Hematopoietic multipotent progenitor cell (in vitro differentiated cells): ENCODE results near the gene NAPEPLD.

GRCh38 chr7:103131979-103132202 lies 17.0 kb downstream of the NAPEPLD start:
- CAGE, long polyA plus RNA, result no peak

DNA sequence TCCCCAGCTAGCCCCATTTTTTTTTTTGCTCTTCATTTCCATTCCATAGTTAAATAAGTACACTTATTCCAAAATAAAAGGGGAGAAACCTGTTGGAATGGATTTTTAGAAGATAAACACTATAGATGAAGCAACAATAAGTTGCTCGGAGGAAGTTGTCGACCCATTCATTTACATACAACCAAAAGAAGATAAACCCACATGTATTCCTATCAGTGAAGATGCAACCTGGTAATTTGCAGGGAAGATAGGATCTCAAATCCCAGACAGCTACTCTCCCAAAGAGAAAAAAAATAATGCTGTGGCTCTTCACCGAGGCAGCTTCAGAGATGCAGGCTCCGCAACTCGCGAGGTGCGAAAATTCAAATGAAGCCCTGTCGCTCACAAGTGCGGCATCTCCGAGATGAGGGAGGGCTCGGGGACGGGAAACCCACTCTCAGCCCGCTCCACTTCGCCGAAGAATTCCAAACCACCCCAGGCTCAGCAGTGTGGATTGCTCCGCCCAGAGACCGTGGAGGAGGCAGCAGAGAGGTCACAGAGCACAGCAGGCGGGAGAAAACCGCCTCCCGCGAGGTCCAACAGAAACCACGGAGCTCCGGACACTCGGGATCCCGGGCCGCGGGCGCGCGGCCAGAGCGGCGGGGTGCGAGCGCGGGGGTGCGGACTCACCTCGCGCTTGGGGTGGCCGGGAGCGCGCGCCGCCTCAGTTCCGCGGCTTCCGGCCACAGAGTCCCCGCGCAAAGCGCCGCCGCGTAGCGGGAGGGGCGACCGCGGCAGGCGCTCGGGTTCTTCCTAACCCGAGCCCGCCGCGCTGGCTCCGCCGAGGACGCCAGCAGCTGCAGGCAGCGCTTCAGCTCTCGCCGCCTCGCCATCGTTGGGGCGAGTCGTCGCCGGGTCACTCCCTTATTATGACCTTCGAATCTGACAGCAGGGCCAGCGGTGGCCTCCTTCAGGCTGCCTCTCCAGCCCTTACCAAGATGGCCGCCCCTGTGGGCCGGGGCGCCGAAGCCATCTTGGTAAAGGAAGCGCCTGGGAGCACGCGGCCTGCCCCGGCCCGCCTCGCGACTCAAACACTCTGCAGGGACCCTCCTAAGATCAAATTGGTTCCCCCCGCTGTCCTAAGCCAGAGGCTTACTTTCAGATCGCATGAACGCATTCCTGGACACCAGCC lies at the start of gene NAPEPLD:
Gene NAPEPLD (minus strand): TSS at position 490 of the 1,171 bp plus-strand sequence.
- CAGE, long polyA plus RNA, result no peak

DNA sequence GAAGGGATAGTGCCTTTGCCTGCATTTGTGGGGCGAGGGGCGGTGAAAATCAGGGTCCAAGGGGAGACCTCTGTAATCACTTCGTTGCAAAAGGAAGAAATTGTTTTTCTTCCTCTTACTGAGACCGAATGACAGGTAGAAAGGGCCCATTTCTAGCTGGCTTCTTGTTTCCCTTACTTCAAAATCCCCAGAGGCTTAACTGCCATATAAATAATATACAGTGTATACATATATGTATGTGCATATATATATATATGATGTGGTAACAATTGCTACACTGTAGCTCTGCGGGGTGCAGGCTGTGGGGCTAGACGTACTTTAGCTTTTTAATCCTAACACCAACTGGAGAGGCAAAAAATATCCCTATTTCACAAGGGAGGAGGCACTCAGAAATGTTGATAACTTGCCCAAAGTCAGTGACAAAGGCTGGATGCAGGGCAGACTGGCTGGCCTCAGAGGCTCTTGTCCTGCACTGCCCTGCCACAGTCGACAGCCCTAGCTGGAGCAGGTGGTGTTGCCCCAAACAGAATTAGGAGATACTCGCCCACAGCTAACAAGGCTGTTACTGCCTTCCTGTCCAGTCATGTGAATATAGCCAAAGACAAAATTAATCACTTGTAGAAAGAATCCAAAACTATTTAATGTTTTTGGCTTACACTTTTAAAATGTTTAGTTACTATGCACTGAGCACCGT lies 1.5 kb upstream of the RELN start:
- CAGE, long polyA plus RNA, result no peak

DNA sequence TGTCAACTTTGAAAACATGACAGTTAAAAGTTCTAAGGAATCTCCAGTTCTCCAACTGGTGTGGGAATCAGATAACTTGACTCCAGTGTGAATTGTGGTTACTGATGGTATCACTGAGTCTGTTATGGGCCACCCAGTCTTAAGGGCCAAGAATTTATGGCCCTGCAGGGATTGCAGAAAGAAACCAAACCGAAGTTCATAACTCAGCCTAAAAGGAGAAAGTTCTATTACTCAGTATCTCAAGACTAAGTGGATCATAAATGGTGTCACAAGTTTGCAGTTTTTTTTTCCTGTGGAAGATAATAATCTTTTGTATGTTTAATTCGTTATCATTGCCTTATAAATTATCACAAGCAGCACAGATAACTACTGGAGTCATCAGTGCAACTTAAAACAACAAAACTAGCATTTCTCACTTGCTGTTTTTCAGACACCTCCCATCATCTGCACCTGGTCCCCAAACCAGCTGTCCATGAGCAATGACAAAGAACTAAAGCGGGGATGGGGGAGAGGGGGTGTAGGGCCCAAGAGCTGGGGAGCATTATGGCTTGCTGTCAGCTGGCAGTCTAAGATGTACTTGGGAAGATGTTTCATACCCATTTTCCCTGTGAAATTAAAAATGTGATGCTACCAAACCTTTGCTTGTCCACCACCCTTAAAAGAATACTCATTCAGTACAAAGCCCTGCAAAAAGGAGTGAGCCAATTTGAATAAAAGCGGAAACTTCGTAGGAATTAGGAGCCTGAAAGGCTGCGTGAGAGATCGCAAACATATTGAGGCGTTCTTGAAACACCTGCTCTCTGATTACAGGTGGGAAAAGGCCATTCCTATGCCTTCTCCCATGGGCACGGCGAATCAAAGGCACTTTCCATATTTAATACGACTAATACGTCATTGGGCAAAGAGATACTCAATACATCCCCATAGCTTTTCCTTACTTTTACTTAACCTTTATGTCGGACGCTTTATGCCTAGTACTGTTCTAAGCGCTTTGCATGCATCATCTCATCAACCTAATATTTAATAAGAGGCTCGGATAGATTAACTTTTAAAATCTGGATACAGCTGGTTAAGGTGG lies 31.2 kb upstream of the KMT2E start:
- CAGE, long polyA plus RNA, result no peak

- CAGE, long polyA plus RNA, result no peak
Observed at GRCh38 chr7:105006175-105007126, 7.6 kb upstream of the KMT2E start.

GRCh38 chr7:105011537-105012315 lies 2.3 kb upstream of the KMT2E start:
- CAGE, long polyA plus RNA, result no peak

GRCh38 chr7:105017104-105017492 lies 3.1 kb downstream of the KMT2E start:
- CAGE, long polyA plus RNA, result no peak

DNA sequence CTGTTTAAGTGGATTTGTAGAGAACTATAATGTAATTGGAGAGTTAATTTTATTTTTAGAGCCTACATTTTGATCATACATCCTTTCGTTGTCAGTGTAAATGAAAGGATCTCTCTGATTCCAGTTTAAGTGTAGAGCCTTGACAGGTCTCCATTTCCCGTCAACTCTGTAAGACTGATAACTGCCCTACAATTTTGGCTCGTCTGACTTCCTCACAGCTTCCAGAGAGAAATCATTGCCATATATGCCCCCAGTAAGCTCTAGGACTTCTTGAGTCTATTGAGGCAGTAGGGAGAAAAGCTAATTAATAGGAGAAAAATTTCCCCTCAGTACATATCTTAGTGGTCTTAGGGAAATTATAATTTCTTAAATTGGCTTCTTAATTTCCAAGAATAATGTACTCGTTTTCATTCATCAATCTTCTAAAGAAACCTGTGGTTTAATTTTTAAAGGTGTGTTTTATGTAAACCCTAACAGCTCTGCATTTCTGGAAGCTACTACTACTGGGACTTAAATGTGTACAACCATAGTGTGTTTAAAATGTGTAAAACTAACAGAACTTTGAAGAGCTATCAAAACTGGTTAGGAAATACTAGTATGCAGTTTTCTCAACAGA lies 3.8 kb downstream of the KMT2E start:
- CAGE, long polyA plus RNA, result no peak

GRCh38 chr7:105028748-105029964 lies 15.2 kb downstream of the KMT2E start:
- CAGE, long polyA plus RNA, result no peak

- CAGE, long polyA plus RNA, result no peak
Observed at GRCh38 chr7:105376997-105377716, 11.6 kb downstream of the SRPK2 start.

DNA sequence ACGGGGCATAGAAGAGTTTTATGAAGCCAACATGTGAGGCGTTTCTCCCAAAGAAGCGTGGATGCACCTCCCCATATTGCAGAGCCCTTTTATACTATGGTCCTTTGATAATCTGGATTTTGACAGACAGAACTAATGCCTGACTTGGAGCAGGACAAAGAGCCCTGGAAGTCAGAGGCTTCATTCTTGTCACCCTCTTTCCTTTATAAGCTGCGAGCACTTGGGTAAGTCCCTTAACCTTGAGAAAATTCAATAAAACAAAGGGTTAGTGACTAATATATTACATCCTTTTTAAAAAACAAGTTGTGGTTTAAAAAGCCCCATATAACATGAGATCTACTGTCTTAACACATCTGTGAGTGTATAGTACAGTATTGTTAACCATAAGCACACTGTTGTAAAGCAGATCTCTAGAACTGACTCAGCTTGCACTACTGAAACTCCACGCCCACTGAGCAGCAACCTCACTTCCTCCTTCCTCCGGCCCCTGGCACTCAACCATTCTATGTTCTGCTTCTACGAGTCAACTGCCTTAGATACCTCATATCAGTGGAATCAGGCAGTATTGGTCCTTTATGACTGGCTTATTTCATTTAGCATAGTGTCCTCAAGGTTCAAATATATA lies 67.3 kb downstream of the ATXN7L1 start:
- CAGE, long polyA plus RNA, result no peak

DNA sequence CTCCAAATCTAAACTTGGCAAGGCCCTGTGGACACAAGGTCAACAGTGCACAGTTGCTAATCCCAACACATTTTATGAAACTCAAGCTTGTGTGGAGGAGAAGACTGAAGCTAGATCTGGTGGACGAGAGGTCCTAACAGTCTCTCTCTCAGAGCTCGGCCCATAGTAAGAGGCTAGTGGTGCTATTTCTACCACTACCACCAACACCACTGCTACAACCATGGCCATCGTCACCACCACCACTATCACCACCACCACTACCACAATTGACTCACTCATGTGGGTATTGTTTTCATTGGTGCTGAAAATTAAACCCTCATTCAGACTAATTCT lies 28.3 kb upstream of the CDHR3 start:
- CAGE, long polyA plus RNA, result no peak

- CAGE, long polyA plus RNA, result no peak
Observed at GRCh38 chr7:106064822-106065779, 47.0 kb downstream of the SYPL1 start.

- CAGE, long polyA plus RNA, result no peak
Observed at GRCh38 chr7:106074240-106074775, 37.8 kb downstream of the SYPL1 start.

DNA sequence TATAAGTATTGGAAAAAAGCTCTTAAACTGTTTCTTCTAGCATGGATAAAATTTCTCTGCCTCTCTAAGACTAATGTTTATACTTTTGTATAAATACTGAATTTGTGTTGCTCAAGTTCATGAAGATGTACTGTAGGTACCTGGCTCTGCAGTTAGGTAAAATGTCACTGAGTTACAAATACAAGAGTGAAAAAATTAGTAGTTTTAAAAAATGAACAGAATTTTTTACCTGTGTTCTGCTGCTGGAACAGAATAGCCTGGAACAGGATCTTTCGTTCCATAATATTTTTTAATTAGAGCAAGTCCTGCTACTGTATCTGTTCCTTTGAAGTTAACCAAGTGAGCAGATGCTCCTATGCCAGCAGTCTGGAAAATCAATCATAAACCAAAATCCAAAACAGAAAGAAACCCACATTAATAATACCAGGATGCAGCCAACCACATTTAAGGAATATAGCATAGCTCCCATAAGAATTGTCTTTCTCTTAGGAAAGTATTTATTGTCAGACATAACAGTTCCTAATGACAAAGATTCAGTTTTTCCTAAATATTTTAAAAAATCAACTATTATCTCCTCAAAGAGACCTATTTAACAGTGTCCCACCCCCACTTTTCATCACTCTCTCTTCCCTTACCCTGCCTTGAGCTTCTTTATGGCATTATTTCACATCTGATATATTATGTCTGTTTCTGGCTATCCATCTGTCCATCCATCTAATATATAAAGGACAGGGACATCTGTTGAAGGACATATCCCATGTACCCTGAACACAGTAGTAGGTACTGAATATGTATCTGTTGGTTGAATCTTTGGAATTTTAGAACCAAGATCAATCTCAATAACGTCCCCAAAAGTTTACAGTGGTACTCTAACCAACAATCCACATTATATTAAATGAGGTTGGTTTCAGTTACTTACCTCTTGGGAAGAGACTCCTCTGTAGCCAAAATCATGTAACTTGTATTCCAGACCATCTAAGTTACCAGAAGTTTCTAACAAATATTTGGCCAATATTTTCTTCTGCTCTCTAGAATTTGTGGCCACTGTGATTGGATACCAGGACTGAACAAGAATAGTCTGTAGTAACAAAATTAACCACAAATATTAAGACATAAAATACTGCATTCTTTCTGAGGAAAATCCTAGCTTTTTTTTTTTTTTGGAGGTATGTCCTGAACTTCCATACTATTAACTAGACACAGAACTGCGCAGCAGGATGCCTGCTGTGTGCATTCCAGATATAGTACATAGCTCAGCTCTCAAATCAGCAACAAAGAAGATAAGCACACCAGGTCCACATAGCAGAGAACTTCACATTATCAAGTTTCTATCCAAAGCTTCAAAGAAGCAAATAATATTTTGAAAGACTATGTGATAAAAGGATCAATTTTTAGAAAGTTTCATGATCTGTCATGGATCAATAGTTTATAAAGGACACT lies 16.0 kb downstream of the NAMPT start:
- CAGE, long polyA plus RNA, result no peak

DNA sequence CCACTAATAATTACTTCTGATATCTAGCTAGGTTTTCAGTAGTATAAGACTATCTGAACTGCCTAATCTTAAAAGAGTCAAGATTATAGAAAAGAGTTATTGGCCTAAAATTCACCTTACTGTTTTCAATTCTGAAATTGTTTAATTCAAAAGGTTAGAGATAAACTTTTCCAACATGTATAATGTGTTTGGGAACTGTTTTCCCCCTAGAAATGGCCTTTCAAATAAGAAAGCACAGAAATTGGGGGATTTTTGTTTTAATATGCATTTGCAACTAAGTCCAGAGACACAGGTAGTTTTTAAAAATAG lies 8.8 kb downstream of the NAMPT start:
- CAGE, long polyA plus RNA, result no peak

- CAGE, long polyA plus RNA, result no peak
Observed at GRCh38 chr7:106414126-106414592, 129.4 kb upstream of the NAMPT start.

DNA sequence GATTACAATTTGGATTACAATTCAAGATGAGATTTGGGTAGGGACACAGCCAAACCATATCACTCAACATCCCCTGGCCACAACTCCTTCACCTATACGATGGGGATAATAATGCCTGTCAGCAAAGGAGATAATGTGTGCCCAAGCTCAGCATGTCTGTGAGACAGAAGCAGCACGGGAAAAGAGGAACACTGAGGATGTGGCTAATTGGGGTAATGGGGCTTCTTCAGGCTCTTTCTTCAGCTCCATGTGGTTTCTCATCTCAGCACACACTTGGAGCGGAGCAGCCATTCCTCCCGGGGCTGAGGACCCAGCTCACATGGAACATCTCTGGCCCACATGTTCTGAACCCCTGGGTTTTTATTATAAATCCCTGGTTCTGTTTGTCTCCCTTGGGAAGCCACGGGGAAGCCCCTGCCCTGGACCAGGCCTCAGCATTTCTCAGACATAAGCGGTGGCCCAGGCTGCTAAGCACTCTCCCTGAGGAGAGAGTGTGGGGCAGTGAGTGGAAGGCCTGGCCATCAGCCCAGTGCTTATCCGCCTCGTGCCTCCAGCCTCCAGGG lies 136.0 kb upstream of the NAMPT start:
- CAGE, long polyA plus RNA, result no peak

DNA sequence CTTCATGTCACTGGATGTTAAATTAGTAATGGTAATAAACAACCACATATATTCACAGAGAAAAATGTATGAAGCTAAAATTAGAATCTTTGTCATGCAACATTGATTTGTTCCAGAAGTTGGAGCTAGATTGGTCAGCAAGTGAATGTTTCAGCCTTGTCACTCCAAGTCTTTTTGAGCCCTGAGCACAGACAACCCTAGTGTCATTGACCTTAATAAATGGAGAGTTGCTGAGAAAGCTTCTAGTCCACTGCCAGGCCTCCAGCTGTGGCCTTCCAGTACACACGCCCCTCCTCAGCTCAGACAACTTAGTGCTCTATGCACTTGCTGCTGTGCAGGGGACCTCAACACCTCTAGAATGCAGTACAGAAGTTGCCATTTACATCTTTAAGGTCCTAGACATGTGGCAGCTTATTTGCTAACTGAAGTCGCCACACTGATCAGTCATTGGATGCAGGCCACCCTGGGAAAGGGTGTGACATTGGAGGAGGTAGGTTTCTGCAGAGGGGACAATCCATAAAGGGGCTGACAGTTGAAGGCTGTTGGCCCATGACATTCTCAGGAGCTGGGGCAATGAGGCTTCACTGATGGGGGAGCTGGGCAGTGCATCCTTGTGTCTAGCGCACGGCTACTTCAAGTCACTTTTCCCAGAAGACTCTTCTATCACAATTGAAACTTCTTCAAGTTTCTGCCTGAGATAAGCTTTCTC lies 175.6 kb downstream of the CCDC71L start:
- CAGE, long polyA plus RNA, result no peak

- CAGE, long polyA plus RNA, result no peak
Observed at GRCh38 chr7:106530080-106530596, 130.8 kb downstream of the CCDC71L start.